REH cell (cell line): Measurements from ENCODE around the genes DEFB118 and DEFB124.

DNA sequence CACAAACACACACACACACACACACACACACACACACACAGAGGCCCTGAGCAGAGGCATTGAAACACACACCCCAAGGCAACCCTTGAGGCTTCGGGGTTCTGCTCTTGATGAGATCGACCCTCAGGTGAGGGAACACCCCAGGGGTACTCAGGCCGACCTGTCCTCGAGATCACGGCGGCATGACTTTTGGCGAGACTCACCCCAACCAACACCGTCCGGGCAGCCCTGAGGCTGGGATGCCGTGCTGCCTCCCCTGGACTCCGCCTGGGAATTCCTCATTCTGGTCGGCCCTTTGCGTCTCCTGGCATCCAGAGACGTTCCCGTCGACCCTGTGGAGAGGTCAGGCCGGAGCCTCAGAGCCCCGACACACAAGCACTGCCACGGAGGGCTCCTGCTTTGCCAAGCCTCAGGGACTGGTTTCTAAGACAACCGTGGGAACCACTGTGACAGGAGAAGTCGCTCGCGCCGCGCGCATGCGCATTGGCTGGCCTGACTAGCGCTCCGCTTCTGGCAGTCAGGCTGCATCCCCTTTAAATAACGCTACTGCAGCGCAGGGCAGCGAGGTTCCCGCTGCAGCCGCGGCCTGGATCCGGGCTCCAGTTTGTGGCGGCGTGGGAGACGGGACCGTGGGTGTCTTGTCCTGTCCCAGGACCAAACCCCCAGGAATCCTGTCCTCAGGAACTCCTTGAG, 163.0 kb upstream of the ZNF337 start:
- PRO-cap: no peak

GRCh38 chr20:29410058-29410569, 1847.3 kb upstream of the DEFB115 start:
- PRO-cap: no peak

- PRO-cap: no peak
Observed at GRCh38 chr20:30288843-30289278, 968.6 kb upstream of the DEFB115 start.

GRCh38 chr20:31332820-31333019, 24.3 kb upstream of the DEFB116 start:
- PRO-cap: no peak

GRCh38 chr20:31368267-31368819, at the start of gene DEFB118:
Gene DEFB118, plus strand, starts transcription at chr20:31368601.
- PRO-cap: no peak

GRCh38 chr20:31474638-31475517, at the start of gene DEFB124:
Gene DEFB124, minus strand, starts transcription at chr20:31475127.
- PRO-cap: no peak

DNA sequence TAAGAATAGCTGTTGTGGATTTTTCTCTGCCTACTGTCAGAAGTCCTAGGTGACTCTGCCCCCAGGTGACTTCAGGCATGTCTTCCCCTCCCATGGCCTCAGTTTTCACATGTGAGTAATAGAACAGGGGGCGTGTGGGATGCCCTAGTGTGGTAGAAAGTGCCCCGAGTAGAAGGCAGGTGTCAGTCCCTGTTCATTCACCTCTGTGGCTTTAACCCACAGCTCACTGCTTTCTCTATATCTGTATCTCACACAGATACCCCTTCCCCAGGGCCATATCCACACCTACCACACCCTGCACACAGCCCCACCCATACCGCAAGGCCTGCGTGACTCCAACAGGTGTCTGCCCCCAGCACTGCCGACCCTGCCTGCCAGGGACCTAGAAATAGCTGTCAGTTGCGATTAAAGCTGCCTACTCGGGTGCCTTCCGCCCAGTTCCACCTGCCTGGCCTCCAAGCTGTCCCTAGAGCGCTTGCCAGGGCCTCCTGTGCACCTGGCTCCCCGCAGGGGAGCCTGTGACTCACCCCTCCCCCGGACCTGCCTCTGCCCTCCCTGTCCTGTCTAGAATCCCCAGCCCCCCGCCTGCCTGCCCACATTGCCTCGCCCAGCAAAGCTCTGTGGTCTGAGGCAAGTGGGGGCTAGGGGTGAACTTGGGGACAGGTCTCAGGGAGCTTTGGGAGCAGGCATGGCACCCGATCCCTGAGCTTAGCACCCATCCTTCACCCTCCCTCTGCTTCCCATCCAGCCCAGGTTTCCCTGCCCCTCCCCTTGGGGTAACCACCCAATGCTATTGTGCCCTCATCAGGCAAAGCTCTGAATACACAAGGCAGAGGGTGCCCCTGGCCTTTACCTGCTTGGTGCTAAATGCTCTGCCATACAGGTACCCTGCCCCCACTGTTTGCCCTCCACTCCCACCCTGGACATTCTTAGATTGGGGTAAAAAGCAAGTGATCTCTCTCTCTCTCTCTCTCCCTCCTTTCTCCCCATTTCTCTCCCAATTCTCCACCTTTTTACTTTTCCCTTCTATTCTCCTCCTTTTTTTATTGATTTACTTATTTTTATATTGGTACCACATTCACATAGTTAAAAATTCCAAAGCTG, 19.7 kb downstream of the MCTS2 start:
- PRO-cap: no peak

- PRO-cap: bidirectional peak, plus-strand start at chr20:31573010, minus-strand start at chr20:31572906
Observed at GRCh38 chr20:31572236-31573181, 25.3 kb downstream of the MCTS2 start.

GRCh38 chr20:31644743-31645008, 7.0 kb downstream of the COX4I2 start:
- PRO-cap: no peak

DNA sequence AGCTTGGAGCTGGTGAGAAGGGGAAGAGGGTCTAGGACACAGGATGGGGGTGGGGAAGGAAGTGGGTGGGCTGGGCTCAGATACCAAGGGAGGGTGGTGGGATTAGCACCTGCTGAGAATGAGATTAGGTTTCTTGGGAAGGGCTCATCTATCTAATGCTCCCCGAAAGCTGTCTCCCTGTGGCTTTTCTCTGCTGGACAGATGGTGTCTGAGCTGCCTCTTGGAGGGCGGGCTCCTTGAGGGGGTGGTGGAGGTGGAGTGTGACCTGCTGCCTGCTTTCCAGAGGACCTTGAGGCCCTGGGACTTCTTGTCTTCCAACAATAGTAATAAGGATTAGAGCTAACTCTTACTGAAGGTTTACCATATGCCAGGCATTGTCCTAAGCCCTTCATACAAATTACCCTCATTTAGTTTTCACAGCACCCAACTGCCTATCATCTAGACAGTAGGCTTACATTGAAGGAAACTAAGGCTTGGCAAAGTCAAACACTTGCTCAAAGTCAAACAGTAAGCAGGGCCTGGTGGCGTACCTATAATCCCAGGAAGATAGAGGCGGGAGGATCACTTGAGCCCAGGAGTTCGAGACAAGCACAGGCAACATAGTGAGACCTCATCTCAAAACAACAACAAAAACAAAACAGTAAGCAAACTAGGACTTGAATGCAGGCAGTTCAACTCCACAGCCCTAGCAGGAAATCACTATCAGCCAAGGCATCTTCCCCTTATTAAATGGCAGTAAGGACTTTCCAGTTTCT, 28.2 kb downstream of the BCL2L1 start:
- PRO-cap: no peak

DNA sequence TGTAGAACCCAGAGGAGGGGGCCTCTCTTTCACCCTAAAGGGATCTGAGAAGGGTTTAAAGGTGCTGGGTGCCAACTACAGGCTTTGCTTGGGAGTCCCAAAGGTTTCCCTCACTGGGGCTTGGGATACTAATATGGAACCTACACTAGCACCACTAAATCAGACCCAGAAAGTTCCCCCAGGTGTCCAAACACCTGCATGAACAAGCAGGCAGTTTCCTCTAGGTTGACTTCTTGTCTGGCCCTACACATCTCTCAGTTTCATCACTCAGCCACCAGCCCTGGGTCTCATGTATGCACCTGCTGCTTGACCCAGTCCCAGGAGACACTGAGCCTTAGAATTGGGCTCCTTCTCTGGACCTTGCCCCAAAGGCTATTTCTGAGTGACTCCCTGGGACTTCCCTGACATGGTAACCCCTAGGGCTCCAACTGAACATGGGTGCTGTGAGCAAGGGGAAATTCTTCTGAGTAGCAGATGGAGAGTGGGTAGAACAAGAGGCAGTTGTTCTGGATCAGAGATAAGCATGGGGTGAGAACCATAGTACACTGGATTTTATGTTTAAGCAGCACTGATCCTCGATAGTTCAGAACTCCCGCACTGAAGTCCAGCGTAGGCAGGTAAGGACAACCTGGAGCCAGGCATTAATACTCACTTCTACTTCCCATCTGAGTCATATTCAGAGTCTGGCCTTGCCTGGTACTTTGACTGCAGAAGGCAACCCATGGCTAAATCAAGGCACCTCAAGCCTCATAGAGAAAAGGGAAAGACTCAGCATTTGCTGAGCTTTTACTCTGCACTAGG, 16.8 kb downstream of the BCL2L1 start:
- PRO-cap: no peak

DNA sequence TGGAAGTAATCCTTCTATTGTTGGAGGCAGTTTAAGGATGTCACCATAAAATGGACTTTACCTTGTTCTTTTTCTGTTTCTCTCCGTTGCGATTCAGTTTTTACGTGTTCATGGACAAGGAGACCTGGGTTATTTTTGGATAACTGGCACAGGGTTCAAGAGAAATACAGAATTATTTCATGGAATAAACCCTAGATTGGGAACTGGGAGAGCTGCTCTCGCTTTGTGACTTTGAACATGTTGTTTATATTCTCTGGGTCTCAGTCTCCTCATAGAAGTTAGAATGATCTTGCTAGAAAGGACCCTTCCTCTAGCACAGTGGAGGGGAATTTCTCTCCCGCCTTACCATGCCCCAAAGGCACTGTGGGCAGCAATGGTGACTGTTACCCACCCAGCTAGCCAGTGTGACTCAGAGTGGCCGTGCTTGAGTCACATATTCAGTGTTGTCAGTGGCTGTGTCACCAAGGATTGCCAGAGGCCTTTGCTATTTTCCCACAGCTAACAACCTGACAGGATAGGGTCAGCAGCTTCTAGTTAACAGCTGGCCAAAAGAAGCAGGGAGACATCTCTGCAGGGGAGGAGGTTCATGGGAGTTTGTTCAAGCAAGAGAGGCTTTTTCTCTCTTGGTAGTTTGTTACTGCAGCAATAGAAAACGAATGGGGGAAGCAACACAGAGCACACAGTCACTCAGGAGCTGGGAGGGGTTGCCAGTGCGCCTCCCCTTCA, 9.0 kb upstream of the MYLK2 start:
- PRO-cap: no peak

DNA sequence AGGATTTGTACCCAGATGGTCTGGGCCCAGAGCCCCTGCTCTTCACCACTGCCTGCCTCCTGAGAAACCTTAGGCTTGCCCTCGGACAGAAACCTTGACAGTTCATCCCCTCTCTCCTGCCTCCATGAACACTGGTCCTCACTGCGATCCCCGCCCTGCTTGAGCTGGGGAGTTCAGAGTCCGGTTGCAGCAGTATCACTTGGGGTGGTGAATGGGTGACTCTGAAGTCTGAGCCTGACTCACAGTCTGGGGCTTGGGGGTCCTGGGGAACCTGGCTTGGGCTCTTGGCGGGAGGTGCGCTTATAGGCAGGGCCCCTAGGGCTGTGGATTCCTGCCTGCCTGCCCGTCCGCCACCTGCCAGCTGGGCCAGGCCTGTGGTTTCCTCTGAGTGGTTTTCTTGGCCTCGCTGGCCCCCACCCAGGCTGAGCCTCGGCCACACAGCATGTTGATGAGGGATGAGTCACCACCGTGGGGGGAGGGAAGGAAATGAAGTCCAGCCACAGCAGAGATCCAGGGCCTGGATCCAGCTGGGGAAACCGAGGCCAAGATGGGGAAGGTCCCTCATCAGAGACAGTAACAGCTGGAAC, 9.4 kb downstream of the FOXS1 start:
- PRO-cap: no peak

DNA sequence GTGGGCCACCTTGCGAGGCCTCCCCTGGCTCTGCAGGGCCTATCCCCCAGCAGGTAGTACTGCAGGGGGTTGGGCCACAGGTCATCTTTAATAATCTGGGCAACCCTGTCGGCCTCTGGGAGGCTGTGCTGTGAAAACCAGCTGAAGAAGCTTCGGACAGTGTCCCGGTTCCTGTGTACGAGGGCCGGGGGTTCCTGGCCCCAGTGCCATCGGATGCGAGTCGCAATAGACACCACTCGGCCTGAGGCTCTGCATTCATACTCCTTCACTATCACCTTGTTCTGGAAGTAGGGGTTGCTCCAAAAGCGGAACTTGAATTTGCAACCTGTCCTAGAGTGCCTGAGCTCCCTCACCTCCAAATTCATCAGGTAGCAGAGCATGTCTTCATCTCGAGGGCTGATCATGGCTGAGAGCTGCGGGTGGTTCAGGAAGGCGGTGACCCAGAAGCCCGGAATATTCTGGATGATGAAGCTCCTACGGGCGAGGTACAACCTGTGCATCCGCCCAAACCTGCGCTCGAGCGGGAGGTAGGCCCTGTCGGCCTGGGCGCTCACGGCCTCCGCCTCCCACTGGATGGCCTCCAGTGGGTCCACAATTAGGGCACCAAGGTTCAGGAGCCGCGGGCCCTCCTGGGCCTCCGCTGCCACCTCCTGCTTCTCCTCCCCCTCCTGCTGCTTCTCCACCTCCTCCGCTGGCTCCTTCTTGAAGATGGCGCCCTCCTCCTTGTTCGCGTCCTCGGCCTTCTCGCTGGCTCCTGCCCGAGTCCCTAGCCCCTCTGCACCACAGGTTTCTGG, 18.1 kb downstream of the PLAGL2 start:
- PRO-cap: bidirectional peak, plus-strand start at position 684 of the sequence, minus-strand start at position 680 of the sequence

DNA sequence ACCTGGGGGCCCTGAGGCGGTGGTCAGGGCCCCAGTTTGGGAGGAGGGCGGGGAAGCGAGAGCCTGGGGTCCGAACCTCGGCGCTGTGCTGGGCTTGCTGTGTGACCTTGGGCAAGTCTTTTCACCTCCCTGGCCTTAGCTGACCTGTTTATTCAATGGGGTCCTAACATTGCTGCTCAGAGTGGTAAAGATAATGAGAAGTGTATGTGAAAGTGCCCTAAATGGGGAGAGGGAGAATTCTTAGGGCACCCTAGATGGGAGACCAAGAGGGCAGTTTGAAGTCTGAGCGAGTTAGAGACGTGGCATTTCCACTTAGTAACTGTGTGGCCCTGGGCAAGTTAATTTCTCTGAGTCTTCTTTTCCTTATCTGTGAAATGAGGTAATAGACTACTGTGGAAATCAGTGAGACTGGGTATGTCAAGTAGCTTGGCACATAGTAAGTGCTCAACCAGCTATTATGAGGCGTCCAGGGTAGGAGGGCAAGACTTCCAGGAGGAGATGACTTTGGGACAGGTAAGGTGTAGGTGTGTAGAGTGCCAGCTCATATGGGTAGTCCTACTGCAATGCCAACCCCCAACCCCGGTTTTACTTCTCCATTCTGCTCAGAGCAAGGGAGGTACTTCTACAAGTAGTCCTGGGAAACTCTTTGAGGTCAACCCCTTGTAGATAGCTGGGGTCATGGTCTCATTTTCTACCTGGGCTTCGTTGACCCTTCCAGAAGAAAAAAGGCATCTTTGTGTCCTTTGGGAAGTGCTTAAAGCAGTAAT, 727 bp downstream of the KIF3B start:
- PRO-cap: no peak

GRCh38 chr20:32444871-32445571, 86.9 kb downstream of the ASXL1 start:
- PRO-cap: no peak

GRCh38 chr20:32452005-32452437, 93.9 kb downstream of the ASXL1 start:
- PRO-cap: no peak

- PRO-cap: no peak
Observed at GRCh38 chr20:32457884-32458811, 100.0 kb downstream of the ASXL1 start.

- PRO-cap: no peak
Observed at GRCh38 chr20:32467483-32468117, 109.5 kb downstream of the ASXL1 start.

GRCh38 chr20:32485370-32485509, 99.9 kb downstream of the NOL4L start:
- PRO-cap: bidirectional peak, plus-strand start at chr20:32485442, minus-strand start at chr20:32485258